ENCODE data around the genes PDE3A and IAPP.

DNA sequence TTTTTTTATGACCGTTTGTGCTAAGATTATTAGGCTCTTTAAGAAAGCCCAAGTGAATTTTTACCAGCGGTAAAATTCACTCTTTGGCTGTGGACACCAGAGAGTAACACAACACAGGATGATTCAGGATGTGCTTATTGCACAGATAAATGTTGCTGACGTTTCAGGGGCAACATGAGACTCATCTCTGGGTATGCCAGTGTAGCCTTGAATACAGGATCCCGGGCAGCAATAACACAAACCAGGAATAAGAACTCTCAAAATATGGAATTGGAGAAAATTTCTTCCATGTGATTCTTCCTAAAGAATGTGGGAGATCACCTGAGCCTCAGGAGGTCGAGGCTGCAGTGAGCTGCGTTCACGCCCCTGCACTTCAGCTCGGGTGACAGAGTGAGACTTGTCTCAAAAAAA is 2.7 kb downstream of the ARHGDIB start:
- PRO-cap, 2 experiments: no peak in any of the 2 experiments
- RAMPAGE, long total RNA, 5 experiments: no peak in any of the 5 experiments

GRCh38 chr12:15181022-15181826 is 40.0 kb downstream of the RERG start:
- PRO-cap, 2 experiments: no peak in any of the 2 experiments
- RAMPAGE, long total RNA, 5 experiments: no peak in any of the 5 experiments

- PRO-cap, 2 experiments: no peak in any of the 2 experiments
- RAMPAGE, long total RNA, 5 experiments: no peak in any of the 5 experiments
Measured at GRCh38 chr12:15590078-15590860, 198.9 kb downstream of the EPS8 start.

- PRO-cap, 2 experiments: no peak in any of the 2 experiments
- RAMPAGE, long total RNA, 5 experiments: no peak in any of the 5 experiments
Measured at GRCh38 chr12:15852362-15852561, 29.9 kb upstream of the STRAP start.

GRCh38 chr12:15881424-15881770 is 790 bp upstream of the STRAP start:
- PRO-cap, 2 experiments: no peak in any of the 2 experiments
- RAMPAGE, long total RNA, 5 experiments: no peak in any of the 5 experiments

- PRO-cap, 2 experiments: no peak in any of the 2 experiments
- RAMPAGE, long total RNA, 5 experiments: no peak in any of the 5 experiments
Measured at GRCh38 chr12:15912030-15912522, 944 bp downstream of the DERA start.

DNA sequence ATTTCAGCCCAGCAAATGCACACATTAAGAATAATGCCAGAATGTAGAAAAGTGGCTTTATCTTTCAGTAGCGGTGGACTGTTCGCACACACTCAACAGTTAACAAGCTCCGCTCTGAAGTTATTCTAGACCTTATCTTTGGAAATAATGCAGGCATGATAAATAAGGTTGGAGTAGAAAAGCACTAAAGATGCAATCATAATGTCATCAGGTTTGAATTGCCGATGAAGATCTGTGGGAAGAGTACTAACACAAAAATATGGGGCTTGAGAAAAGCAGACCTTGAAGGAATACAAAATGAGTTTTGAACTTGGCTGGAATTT is 81.6 kb downstream of the DERA start:
- PRO-cap, 2 experiments: no peak in any of the 2 experiments
- RAMPAGE, long total RNA, 5 experiments: no peak in any of the 5 experiments

DNA sequence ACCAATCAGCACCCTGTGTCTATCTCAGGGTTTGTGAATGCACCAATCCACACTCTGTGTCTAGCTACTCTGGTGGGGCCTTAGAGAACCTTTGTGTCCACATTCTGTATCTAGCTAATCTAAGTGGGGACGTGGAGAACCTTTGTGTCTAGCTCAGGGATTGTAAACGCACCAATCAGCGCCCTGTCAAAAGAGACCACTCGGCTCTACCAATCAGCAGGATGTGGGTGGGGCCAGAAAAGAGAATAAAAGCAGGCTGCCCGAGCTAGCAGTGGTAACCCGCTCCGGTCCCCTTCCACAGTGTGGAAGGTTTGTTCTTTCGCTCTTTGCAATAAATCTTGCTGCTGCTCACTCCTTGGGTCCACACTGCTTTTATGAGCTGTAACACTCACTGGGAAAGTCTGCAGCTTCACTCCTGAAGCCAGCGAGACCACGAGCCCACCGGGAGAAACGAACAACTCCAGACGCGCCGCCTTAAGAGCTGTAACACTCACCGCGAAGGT is 146.9 kb downstream of the DERA start:
- PRO-cap, 2 experiments: no peak in any of the 2 experiments
- RAMPAGE, long total RNA, 5 experiments: no peak in any of the 5 experiments

DNA sequence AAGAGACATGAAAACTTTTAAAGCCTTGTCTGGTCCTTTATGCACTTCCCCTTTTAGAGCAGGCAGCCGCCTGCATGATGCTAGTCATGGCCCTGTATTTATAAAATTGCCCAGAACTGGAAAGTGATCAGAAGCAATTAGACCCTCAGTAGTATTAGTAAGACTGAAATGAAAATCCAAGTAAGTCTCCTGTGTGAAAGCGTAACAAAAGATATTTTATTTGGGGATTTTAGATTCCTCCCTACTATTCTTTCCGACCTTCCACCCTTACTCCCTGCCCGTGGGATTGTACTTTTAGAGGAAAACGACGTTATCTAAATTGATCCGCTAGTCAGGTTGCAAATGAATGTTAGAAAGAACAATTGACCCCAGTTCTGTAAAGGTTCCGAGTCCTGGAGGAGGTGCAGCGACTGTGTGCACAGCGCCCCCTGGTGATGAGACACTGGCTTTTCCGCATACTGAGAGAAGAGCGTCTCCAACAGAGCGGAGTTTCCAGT is 12.3 kb downstream of the MGST1 start:
- PRO-cap, 2 experiments: no peak in any of the 2 experiments
- RAMPAGE, long total RNA, 5 experiments: no peak in any of the 5 experiments

DNA sequence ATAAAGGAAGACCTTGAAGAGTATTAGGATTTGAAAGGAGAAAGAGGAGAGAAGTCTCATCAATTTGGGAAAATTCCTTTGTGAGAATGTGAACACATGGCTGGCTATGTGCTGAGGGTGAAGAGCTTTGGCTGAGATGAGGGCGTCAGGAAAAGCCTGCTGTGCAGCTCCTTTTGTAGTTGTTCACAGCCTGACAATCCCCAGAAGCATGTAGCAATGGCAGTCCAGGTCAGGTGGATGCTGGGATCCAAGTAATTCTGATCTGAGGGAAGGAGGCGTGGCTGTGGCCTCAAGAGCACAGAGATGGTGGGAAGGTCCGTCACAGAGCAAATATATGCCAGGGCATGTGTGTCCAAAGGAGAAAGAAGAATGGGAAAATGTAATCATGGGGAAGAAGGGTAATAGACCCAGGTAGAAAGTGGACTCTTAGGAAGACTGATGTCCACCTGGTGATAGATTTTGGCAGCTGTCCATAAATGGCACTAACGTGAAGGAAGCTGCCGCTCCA is 13.7 kb downstream of the MGST1 start:
- PRO-cap, 2 experiments: no peak in any of the 2 experiments
- RAMPAGE, long total RNA, 5 experiments: no peak in any of the 5 experiments

DNA sequence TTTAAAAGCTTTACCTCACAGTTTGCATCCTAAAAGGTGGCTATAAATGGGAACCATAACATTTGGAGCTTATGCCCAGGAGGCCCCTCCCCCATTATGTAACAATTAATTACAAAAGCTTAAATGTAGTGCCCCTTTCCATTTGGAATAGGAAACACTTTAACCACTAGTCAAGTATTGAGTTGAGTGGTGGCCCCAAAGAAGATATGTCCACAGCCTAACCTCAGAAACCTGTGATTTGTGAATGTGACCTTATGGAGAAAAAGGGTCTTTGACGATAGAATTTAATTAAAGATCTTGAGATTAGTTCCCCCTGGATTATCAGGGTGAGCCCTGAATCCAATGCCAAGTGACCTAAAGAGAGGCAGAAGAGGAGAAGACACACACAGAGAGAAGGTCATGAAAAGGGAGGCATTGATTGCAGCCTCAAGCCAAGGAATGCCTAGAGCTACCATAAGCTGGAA is 167.5 kb downstream of the PIK3C2G start:
- PRO-cap, 2 experiments: no peak in any of the 2 experiments
- RAMPAGE, long total RNA, 5 experiments: no peak in any of the 5 experiments

GRCh38 chr12:20109602-20110264 is 258.6 kb upstream of the PDE3A start:
- PRO-cap, 2 experiments: no peak in any of the 2 experiments
- RAMPAGE, long total RNA, 5 experiments: no peak in any of the 5 experiments

GRCh38 chr12:20283966-20284249 is 84.4 kb upstream of the PDE3A start:
- PRO-cap, 2 experiments: no peak in any of the 2 experiments
- RAMPAGE, long total RNA, 5 experiments: no peak in any of the 5 experiments

DNA sequence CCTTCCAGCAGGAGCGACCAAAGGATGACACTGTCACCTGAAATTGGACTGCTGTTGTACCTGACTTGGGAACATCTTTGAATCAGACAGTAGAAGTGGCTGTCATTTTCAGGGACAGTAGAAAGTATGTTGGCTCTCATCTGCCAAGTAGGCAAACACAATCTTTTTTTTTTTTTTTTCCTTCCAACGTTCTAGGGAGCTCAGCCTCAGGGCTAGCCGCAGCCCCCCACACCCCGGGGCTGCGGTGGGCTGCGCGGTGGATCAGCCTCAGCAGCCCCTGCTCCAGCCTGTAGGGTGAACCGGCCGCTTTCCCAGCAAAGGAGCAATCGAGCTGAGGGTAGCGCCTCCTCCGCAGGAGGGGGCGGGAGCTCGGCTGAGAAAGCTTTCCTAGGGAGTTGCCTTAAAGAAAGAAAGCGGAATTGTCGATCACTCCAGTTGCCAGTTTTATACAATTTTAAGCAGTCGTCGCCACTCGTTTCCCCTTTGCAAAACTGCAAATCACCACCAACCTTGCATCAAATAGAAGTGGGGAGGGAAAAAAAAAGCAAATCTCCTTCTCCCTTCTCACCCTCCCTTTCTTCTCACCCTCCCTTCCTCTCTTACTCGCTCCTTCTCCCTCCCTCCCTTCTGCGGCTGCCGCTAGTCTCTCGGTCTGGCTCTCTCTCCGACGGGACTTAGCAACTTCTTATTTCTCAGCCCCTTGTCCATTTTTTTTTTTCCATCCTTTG is at the start of gene PDE3A:
Gene PDE3A, plus strand, starts transcription at position 639 of the 728 bp plus-strand sequence.
- PRO-cap, 2 experiments: peak in 1 of 2 experiments; most common plus-strand start position 236 of the sequence (in 1); most common minus-strand start position 313 of the sequence (in 1)
- RAMPAGE, long total RNA, 5 experiments: no peak in any of the 5 experiments

GRCh38 chr12:20368627-20369416 is 485 bp downstream of the PDE3A start:
- PRO-cap, 2 experiments: peak in 1 of 2 experiments; most common plus-strand start chr12:20368771 (in 1); most common minus-strand start chr12:20368837 (in 1)
- RAMPAGE, long total RNA, 5 experiments: no peak in any of the 5 experiments

GRCh38 chr12:20389796-20390600 is 21.7 kb downstream of the PDE3A start:
- PRO-cap, 2 experiments: no peak in any of the 2 experiments
- RAMPAGE, long total RNA, 5 experiments: no peak in any of the 5 experiments

GRCh38 chr12:20868086-20868559 is 57.6 kb downstream of the SLCO1B3 start:
- PRO-cap, 2 experiments: no peak in any of the 2 experiments
- RAMPAGE, long total RNA, 5 experiments: no peak in any of the 5 experiments

- PRO-cap, 2 experiments: no peak in any of the 2 experiments
- RAMPAGE, long total RNA, 5 experiments: no peak in any of the 5 experiments
Measured at GRCh38 chr12:21353327-21353913, 18.7 kb upstream of the SLCO1A2 start.

GRCh38 chr12:21372726-21373020 is at the start of gene IAPP:
IAPP (plus strand) TSS chr12:21372902.
- PRO-cap, 2 experiments: no peak in any of the 2 experiments
- RAMPAGE, long total RNA, 5 experiments: no peak in any of the 5 experiments

DNA sequence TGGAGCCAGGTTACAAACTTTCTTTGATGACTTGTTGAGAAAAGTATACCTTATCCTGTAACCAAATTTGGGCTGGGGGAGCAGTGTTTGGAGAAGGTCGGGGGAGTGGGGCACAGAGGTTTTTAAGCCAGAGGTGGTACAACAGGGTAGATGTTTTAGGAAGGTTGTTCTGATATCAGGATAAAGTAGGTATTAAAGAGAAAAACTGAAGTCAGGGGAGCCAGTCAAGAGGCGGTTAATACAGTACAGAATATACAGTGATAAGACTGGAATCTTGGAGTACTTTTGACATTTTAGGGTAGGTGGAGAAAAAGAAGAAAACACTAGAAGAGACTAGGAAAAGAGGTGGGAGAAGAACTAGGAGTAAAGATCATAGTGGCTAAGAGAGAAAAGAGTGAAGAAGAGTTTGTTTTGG is 8.3 kb downstream of the GOLT1B start:
- PRO-cap, 2 experiments: no peak in any of the 2 experiments
- RAMPAGE, long total RNA, 5 experiments: no peak in any of the 5 experiments

Measured in thyroid gland (tissue), 7 donors.